ENCODE results near the gene CDH22.

- RRBS, result 76% methylated on average over 13 of the region's 44 CpGs
These were observed 3.4 kb downstream of the MMP9 start for GRCh38 chr20:46011890-46012640.

DNA sequence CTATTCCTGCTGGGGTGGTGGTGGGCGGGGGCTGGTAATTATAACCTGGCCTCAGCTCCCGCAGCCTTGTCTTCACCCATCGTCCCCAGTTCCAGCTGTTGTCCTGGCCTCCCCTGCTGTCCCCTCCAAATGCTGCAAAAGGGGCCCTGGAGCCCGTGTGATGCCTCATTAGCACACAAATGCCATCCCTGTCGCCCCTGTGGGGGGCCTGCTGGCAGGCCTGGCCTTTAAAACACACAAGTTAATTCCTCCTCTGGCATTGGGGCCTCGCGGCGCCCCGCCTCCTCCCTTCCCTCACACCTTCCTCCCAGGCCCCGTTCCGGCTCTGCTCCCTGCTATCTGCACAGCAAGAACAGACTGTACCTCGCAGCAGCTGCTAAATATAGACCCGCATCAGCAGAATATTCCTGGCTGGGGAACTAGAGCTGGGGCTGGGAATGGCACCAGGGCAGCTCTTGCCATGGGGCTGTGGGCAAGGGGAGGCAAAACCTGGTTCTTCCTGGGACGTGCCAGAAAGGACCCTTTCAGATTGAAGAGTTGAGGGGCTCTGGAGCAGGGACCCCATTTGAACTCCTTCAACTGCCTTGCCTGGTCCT is 85.6 kb downstream of the CDH22 start:
- RRBS, result no CpG with 5 or more reads among the region's 14 CpGs

DNA sequence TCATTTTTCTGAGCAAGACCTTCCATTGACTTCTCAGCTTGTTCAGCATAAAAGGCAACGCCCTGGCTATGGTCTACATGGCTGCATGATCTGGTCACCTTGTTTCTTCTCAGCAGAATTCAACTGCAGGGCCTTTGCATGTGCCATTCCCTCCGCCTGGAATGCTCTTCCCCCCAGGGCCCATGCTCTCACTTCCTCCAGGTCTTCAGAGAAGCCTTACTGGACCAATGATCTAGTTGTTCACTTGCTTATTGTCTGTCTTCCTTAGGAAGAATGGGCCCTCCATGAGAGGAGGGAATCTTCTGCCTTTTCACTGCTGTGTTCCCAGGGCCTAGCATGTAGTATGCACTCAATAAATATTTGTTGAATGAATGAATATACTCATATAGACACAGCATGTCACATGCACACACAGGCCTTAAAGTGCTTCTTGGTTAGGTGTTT is 69.4 kb downstream of the CDH22 start:
- RRBS, result no CpG with 5 or more reads among the region's 2 CpGs

- RRBS, result 11% methylated on average over 41 of the region's 115 CpGs
These were observed at the start of gene CDH22 for GRCh38 chr20:46307964-46309221. Gene CDH22 (minus strand): TSS chr20:46308498.

- RRBS, result no CpG with 5 or more reads among the region's 10 CpGs
These were observed 13.7 kb downstream of the SLC35C2 start for GRCh38 chr20:46350415-46351044.

DNA sequence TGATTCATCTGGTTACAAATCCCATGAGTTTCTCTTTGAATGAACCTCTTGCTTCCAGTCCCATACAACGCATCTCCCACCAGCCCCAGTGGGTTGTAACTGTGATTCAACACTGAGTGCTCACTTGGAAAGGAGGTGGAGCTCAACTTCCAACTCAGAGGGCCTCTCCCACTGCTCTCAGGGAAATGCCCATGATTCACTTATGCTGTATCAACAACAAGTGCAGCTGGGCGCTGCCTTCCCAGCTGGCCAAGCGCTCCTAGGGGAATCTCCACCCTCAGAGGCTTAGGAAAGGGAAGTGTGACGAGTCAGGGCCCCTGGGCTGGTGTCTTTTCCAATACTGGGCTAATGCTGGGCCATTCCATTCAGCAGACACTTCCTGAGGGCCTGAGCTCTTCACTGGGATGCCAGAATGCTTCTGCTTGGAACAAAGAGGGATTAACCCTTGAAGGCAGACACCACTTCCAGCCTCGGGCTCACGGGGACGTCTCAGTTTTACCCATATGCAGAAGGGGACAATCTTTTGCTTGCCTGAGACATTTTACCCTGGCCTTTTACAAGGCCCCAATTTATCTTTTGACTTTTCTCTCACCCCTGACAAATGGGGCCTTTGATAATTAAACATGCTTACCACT is 8.1 kb upstream of the OCSTAMP start:
- RRBS, result no CpG with 5 or more reads among the region's 7 CpGs

DNA sequence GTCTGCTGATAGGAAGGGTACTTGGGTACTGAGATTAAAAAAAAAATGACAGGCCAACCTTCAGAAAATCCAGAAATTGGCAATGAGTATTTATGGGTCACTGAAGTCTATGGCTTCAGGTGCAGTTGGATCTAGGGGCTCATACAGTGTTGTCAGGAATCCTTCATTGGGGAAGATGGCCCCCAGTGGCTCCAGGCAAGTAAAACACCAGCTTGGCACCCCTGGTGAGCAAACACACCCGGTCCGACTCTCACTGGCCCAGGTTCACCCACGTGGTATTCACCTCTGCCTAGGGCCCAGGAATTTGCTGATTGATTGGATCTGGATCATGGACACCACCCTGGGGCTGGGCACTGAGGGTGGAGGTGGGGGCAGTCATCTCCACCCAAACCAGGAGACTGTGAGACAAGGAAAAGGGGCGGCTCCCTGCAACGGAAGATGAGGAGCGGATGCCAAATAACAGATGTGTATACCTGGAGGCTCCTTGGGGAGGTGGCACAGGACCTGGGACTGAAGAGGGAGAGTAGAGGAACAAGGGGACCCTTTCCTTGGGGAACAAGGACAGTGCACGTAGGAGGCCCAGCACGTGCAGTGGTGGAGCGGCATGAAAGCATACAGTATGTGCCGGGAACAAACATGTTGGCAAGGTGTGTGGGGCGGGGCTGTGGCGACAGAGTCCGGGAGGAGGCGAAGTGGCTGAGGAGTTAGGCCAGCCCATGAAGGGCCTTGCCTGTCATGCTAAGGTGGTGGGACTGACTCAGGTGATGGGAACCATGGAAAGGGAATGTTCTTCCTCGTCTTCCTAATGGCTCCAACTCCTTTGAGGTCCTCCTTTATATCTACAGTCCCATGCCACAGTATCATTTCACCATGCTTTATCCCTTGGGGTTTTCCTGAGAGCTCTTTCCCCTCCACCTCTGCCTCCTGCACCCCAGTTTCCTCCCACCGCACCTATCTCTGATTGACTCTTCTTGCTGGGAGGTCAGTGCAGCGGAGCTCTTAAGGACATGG is 4.9 kb downstream of the SLC2A10 start:
- RRBS, result 97% methylated on average over 4 of the region's 17 CpGs

- RRBS, result no CpG with 5 or more reads among the region's 20 CpGs
These were observed 71.0 kb downstream of the EYA2 start for GRCh38 chr20:46965449-46966201.

GRCh38 chr20:46989945-46990217 is 95.2 kb downstream of the EYA2 start:
- RRBS, result no CpG with 5 or more reads among the region's 5 CpGs

- RRBS, result no CpG with 5 or more reads among the region's 4 CpGs
These were observed 142.6 kb downstream of the ZMYND8 start for GRCh38 chr20:47213989-47214170.

GRCh38 chr20:47226816-47227630 is 129.5 kb downstream of the ZMYND8 start:
- RRBS, result no CpG with 5 or more reads among the region's 13 CpGs

DNA sequence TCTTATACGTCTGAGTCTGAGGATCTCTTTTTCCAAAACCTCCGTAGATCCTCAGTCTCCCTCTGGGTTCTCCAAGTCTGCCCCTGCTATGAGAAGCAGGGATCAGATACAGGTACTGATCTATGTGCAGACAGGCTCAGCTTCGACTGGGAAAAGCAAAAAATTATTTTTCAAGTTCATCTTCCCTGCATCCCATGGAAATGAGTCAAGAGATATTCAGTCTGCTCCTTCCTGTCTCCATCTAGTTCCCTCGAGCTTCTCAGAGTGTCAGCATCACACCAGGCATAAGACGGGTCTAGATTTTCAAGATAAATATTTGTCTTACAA is 30.0 kb downstream of the ZMYND8 start:
- RRBS, result no CpG with 5 or more reads among the region's 5 CpGs

GRCh38 chr20:47348358-47349291 is 7.9 kb downstream of the ZMYND8 start:
- RRBS, result no CpG with 5 or more reads among the region's 11 CpGs

GRCh38 chr20:47358120-47358656 is 1.7 kb upstream of the ZMYND8 start:
- RRBS, result no CpG with 5 or more reads among the region's 12 CpGs

DNA sequence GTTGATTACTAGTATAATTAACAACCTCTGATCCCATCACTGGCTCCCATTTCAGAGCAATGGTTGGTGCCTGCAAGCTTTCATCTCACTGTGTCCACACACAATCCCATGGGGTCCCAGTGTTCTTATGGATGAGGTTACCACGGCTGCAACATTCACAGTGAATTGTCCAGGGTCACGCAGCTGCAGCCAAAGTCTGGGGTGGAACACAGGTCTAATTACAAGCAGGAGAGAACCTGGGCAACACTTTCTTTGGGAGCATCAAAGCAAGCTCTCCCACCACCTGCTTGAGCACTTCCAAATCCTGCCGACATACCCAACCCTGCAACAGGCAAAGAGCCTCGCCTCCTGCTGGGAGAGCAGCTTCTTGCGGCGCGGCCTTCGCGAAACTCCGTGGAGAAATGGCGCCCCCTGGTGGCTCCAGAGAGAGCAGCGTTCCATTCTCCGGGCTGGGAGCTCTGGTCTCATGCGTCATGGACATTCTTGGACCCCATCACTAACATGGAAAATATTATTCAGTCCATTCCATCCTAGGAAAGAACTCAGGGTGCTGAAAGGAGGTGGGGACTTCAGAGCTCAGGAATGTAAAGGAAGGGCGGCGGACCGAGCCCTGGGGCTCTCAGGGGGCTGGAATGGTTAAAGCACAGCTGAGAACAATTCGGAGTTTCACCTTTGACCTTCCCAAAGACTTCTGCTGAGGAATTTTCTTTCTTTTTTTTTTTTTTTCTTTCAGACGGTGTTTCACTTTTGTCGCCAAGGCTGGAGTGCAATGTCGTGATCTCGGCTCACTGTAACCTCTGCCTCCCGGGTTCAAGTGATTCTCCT is 27.5 kb upstream of the ZMYND8 start:
- RRBS, result no CpG with 5 or more reads among the region's 23 CpGs

GRCh38 chr20:47455115-47455847 is 46.4 kb upstream of the NCOA3 start:
- RRBS, result no CpG with 5 or more reads among the region's 5 CpGs

- RRBS, result no CpG with 5 or more reads among the region's 20 CpGs
These were observed 1.1 kb downstream of the NCOA3 start for GRCh38 chr20:47502575-47503469.

- RRBS, result no CpG with 5 or more reads among the region's 49 CpGs
These were observed 24.5 kb downstream of the NCOA3 start for GRCh38 chr20:47525950-47526797.

DNA sequence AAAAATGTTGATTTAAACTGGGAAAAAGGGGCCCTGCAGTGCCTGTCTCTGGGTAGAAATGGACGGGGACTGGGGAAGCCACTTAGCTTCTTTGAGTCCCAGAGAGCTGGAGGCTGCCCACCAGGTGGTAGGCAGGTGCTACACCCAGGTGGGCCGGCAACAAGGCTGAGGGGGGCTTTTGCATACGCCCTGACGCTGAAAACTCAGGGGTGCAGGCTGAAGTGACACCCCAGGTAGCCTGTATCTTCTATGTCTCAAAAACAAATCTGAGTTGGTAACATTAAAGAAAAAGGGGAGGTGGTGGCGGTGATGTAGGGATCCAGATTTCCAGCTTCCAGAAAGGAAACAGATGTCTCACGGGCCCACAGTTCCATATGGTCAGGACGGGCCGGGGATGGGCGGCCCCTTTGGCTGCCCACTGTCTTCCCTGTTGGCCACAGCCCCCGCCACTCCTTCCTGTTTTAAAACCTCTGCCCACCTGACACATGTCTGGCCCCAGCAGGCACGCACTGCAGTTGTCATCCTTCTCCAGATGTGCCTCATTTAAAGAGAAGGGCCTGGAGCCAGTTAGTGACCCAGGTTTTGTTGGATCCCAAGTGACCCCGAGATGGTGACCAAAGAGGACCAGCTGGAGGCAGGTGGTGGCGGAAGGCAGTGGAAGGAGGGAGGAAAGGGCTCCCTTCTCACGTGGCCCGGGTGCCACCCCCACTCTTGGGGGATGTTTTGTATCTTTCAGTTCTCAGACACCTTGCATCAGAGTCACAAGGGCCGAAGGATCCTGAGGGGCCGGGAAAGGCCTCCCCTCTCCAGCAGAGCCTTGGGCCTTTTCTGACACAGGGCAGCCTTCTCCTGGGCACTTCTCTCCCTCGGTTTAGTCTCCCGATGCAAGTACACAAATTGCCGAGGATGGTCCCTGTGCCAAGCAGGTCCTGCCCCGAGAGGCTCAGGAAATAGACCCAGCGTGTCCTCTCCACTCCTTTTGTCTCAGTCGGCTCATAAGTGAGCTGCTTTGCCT is 117.8 kb downstream of the SULF2 start:
- RRBS, result 86% methylated on average over 3 of the region's 23 CpGs

DNA sequence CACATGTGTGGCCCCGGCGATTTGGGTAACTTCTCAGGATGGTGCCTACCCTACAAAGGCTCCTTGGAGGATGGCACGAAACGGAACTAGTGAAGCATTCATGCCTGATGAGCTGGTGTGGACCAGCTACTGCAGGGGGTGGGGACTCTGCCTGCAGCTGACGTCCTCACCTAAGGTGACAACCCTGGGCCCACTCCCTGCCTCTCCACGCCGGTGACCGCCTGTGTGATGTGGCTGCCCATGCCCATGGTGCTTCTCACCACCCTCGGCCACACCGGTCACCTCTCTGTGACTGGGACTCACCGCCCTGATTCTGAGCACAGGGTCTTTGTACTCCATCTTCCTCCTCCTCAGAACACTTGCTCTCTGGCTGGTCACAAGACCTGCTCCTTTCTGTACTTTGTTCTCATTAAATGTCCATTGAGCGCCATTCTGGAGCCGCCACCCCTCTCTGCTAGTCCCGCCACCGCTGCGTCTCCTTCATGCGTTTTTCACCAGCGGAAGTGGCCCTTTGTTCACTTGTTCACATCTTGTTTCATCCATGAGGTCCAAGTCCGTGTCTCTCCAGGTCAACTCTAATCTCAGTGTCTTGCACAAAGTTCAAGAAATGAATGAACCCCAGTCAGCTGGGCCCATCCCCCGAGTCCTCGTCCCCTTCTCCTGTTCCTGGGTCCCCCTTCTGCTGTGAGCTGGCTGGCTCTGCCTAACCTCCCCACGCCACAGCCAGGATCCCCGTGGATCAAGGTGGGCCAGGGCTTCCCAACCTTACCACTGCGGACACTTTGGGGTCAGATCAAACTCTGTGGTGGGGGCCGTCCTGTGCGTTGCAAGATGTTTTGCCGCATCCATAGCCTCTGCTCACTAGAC is 116.5 kb downstream of the SULF2 start:
- RRBS, result 87% methylated on average over 5 of the region's 27 CpGs

Measured in CMK (cell line).